Gallbladder (tissue), 1 donor: Measurements from ENCODE around the genes TDRKH, TCHH, LCE1B, S100A12 and S100A3.

GRCh38 chr1:151693419-151694409 lies 22.9 kb downstream of the CELF3 start:
- PRO-cap = no peak

- PRO-cap = no peak
Observed at GRCh38 chr1:151711248-151711685, 5.3 kb downstream of the CELF3 start.

GRCh38 chr1:151790322-151790612 lies at the start of gene TDRKH:
TDRKH (minus strand) TSS chr1:151790500.
- PRO-cap = bidirectional peak, plus-strand start at chr1:151790856, minus-strand start at chr1:151790488

DNA sequence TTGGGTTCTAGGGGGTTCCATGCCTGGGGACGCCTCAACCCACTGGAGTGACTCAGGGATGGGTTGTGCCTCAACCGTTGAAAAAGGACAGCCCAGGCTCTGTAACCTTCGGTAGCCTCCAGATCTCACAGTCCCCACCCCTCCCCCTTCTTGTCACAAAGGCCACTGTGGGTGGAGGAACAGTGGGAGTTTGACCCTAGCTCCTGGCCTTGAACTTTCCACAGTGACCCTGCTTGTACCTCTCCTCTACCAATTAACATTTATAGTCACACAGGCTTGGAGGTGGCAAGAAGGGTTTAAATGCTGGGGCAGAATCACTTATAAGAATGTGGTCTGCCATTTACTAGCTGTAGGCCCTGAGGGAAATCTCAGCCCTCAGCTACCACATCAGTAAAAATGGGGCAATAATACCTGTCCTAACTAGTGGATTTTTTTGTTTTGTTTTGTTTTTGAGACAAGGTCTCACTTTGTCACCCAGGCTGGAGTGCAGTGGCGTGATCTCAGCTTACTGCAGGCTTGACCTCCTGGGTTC lies 2.8 kb upstream of the RORC start:
- PRO-cap = no peak

- PRO-cap = no peak
Observed at GRCh38 chr1:151840462-151841072, 947 bp upstream of the C2CD4D start.

DNA sequence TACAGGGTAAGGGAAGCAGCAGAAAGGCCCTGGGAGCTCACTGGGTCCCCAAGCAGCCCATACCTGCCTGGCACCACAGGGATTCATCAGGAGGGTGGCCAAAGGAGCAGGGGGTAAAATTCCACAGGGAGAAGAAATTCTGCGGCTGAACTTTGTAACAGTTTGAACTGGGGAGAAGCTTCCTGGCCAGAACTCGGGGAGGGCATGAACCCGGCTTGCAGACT lies 11.5 kb downstream of the THEM4 start:
- PRO-cap = unidirectional peak, plus-strand start at position 160 of the sequence

GRCh38 chr1:151976532-151977253 lies 17.0 kb downstream of the S100A10 start:
- PRO-cap = no peak

DNA sequence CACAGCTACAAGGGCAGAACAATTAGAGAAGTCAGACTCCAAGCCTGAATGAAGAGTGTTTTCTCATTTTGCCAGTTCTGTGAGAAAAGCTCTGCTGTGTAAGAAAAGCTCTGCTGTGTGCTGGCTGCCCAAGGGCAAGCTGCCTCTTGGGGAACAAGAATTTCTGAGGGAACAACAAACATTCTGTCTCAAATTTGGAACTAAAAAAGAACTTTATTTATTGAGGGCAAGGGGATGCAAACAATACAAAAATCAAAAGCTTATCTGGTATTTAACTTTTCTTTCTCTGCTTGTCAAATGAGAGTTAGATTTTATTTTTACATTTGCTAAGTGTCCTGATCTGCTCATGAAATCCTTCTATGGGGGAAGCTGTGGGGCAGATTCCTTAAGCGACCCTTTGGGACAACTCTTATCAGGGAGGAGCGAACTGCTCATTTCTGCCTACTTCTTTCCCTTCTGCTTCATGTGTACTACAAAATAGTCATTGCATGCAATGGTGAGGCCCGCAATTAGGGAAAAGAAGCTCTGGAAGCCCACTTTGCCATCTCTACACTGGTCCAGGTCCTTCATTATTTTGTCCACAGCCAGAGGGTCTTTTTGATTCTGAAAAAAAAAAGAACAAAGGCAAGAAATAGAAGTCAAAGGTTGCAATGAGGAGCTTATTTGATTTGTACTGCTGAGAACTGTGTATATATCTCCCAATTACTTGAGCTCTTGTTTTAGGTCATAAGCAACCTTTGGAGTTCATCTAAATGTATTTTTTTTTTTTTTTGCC lies 10.8 kb downstream of the S100A10 start:
- PRO-cap = no peak

DNA sequence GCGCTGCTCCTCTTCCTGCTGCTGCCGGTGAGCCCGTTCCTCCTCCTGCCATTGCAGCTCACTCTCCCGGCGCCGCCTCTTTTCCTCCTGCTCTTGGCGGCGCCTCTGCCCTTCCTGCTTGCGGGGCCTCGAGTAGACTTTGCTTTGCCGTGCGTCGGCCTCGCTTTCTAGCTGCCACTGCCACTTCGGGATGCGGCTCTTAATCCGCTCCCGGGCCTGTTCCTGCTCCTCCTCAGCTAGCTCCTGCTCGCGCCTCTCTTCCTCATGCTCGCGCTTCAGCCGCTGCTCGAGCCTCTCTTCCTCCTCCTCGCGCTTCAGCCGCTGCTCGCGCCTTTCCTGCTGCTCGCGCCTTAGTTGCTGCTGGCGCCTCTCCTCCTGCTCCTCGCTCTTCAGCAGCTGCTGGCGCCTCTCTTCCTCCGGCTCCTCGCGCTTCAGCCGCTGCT lies 4.3 kb downstream of the TCHH start:
- PRO-cap = no peak

- PRO-cap = no peak
Observed at GRCh38 chr1:152115214-152115622, at the start of gene TCHH. TCHH (minus strand) TSS chr1:152115444.

DNA sequence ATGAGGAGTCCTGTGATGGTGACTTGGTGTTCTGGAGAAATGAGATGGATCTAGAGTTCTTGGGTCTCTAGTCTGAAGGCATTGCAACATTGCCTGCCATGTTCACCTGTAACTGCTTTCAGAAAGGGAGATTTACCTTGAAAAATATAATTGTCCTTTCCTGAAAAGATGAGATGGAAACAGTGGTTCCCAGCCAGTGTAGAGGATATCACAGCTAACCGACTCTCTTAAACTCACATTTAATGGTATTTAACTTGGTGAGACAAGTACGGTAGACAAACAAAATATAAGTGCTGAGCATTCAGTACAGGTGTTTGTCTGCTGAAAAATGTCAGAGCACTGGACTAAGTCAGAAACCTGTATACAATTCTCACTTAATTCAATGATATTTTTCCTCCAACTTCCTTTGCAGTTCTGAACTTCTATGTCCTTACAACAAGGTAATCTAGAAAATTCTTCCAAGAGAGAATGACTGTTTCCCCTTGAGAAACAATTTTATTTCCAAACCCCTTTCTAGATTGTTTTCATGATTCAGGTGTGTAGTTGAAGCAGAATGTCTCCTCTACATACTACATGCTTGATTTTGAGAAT lies at the start of gene LCE1B:
TSS of gene LCE1B (plus strand) at position 412 of the 591 bp plus-strand sequence.
- PRO-cap = no peak

DNA sequence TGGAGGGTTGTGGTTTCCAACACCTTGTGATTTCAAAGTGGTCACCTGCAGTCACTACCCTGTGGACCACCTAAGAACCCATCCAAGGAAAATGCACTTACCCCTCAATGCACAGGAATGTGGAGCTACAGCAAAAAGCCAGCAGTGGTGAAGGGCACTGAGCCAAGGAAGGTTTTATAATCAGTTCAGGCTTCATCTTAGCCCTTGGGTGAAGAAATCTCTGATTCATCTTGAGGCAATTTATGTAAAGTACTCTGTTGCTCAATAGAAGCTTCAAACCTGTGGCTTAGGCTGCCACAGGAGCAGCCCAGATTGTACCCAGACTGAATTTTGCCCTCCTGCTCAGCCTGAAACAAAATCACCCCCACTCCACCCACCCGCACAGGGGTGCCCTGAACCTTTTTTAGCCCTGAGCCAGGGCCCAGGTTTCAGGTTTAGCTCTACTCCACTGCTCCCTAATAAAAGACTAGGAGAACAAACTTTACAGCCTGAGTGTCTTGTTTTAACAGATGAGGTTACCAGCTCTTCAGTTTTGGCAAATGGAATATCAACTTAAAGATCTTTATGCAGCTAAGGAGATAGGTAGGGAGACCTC lies at the start of gene S100A12:
TSS of gene S100A12 (minus strand) at position 171 of the 595 bp plus-strand sequence.
- PRO-cap = no peak

- PRO-cap = no peak
Observed at GRCh38 chr1:153506626-153507546, 28.9 kb downstream of the S100A6 start.

- PRO-cap = no peak
Observed at GRCh38 chr1:153548926-153549656, at the start of gene S100A3. S100A3 (minus strand) TSS chr1:153549258.

- PRO-cap = bidirectional peak, plus-strand start at chr1:153611306, minus-strand start at chr1:153610987
Observed at GRCh38 chr1:153610825-153611565, 1.9 kb downstream of the S100A16 start.

- PRO-cap = no peak
Observed at GRCh38 chr1:153649962-153650484, 8.5 kb upstream of the SNAPIN start.

DNA sequence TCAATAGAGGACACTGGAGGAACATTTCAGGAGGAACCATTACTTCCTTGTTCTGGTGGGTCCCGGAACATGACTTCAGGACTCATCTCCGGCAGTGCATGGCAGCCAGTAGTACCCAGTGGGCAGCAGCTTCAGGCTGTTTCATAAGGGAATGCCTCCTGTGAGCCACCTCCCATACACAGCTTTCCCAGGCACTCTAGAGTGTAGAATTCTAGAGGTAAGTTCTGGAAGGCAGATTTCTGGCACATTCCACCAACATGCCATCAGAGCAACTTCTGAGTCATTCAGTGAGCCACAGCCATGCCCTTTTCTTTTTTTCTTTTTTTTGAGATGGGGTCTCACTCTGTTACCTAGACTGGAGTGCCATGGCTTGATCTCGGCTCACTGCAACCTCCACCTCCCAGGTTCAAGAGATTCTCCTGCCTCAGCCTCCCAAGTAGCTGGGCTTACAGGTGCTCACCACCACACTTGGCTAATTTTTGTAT lies 5.3 kb upstream of the SNAPIN start:
- PRO-cap = no peak

GRCh38 chr1:153683306-153683948 lies 4.9 kb downstream of the NPR1 start:
- PRO-cap = no peak

- PRO-cap = no peak
Observed at GRCh38 chr1:153740422-153740958, 12.6 kb downstream of the INTS3 start.

- PRO-cap = no peak
Observed at GRCh38 chr1:153749211-153749808, 21.5 kb downstream of the INTS3 start.